SJCRH30 (cell line): ENCODE data around the genes LRRC14B and SLC6A19.

- RAMPAGE, long total RNA: no peak
These were observed 77.4 kb upstream of the PLEKHG4B start for GRCh38 chr5:14594-14948.

- RAMPAGE, long total RNA: no peak
These were observed at the start of gene LRRC14B for GRCh38 chr5:190974-192162. TSS of gene LRRC14B (plus strand) at chr5:191495.

DNA sequence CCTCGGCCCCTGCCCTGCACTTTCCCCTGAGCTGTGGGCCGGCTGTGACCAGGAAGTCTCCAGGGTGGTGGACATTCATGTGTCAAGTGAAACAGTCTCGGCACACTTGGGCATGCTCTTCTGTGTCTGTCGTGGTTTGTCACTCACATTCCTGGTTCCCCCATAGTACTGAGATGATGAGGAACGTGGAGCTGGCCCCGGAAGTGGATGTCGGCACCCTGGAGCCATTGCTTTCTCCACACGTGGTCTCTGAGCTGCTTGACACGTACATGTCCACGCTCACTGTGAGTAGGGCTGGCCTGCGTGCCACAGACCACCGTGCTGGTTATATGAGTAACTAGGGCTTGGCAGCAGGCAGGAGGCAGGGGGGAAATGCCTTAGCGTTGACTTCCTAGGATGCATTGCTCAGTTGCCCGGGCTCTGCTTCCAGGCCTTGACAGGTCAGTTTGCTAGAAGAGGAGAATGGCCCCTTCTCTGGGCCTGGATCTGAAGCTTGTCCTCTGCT lies 13.8 kb downstream of the EXOC3 start:
- RAMPAGE, long total RNA: no peak

- RAMPAGE, long total RNA: no peak
These were observed 14.9 kb upstream of the SLC9A3 start for GRCh38 chr5:538947-539706.

DNA sequence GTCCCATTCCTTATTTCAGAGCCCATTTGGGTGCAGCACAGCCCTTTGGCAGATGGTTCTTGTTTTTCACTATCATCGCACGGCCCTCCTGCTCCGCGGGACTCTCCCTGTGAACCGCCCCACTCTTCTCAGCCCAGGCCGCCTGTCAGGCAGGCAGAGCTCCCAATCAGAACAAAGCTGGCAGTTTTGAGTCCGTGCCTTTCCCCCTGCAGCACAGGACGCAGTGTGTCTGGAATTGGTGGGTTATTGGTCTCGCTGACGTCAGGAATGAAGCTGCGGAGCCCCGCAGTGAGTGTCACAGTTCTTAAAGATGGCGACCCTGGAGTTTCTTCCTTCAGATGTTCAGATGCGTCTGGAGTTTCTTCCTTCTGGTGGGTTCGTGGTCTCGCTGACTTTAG lies 7.7 kb downstream of the ZDHHC11B start:
- RAMPAGE, long total RNA: no peak

DNA sequence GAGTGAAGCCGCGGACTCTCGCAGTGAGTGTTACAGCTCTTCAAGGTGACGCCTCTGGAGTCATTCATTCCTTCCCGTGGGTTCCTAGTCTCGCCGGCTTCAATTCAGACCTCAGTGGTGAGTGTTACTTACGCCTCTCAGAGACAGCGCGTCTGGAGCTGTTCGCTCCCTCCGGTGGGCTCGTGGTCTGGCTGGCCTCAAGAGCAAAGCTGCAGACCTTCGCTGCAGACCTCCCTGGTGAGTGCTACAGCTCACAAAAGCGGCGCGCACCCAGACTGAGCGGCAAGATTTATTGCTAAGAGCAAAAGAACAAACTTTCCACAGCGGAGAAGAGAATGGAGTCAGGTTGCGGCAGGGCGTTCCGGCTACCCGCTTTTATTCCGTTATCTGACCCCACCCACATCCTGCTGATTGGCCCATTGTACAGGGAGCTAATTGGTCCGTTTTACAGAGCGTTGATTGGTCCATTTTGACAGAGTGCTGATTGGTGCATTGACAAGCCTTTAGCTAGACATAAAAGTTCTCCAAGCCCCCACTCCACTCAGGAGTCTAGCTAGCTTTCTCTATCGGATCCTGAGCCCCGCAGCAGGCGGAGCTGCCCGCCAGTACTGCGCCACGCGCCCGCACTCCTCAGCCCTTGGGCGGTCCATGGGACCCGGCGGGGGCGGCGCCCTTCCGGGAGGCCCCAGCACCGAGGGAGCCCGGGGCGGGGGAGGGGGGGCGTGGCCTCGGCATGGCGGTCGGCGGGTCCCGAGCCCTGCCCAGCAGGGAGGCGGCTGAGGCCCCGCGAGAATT lies 7.1 kb downstream of the ZDHHC11B start:
- RAMPAGE, long total RNA: no peak

DNA sequence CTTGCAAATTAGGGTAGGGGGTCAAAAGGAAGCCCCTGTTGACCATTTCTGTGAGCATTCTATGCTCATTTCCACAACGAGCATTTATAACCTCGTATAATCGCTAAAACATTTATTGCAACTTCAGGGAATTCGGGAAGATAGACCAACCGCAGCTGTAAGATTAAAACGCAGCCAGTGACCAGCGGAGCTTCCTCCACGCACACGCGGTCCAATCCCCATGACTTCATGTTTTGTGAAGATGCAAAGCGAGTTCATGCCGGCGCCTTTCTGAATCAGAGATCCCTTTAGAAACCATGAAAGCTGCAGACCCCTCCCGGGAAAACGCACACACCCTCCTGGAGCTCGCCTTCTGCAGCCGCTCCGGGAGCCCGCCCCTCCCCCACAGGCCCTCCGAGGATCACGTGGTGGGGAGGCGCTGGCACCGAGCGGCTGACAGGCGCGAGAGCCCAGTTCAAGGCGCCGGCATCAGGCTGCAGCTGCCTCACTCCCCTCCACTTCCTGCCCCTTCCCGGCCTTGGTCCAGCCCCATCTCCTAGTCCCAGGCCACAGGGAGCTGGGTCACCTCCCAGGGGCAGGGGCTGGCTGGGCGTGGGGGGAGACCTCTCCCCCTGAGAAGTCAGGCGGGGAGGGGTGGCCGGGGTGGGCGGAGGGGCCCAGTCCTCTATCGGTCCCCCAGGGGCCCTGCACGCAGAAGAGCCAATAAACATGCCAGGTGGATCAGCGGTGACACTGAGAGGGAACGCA lies 1.5 kb downstream of the ZDHHC11B start:
- RAMPAGE, long total RNA: no peak

- RAMPAGE, long total RNA: no peak
These were observed 810 bp upstream of the ZDHHC11B start for GRCh38 chr5:785334-785744.

- RAMPAGE, long total RNA: no peak
These were observed 29.0 kb upstream of the NKD2 start for GRCh38 chr5:979613-979919.

GRCh38 chr5:1041363-1042064 lies 32.9 kb downstream of the NKD2 start:
- RAMPAGE, long total RNA: no peak

GRCh38 chr5:1108082-1109217 lies 3.4 kb downstream of the SLC12A7 start:
- RAMPAGE, long total RNA: no peak

GRCh38 chr5:1122885-1123343 lies 11.1 kb upstream of the SLC12A7 start:
- RAMPAGE, long total RNA: no peak

- RAMPAGE, long total RNA: no peak
These were observed at the start of gene SLC6A19 for GRCh38 chr5:1201287-1201939. TSS of gene SLC6A19 (plus strand) at chr5:1201595.

DNA sequence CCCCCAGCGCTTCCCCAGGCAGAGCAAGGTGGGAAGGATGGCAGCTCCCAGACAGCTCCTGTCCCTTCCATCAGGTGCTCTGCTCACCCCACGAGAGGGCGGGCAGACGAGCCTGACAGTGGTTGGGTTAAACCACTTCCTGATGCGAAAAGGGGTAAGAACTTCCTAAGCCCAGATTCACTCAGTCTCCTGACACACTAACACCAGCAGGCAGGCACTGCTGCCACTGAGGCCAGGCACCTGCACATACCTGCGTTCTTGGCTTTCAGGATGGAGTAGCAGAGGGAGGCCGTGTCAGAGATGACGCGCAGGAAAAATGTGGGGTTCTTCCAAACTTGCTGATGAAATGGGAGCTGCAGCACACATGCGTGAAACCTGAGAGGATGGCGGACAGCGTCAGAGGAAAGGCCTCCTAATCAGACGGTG lies 29.9 kb downstream of the SLC6A18 start:
- RAMPAGE, long total RNA: no peak

DNA sequence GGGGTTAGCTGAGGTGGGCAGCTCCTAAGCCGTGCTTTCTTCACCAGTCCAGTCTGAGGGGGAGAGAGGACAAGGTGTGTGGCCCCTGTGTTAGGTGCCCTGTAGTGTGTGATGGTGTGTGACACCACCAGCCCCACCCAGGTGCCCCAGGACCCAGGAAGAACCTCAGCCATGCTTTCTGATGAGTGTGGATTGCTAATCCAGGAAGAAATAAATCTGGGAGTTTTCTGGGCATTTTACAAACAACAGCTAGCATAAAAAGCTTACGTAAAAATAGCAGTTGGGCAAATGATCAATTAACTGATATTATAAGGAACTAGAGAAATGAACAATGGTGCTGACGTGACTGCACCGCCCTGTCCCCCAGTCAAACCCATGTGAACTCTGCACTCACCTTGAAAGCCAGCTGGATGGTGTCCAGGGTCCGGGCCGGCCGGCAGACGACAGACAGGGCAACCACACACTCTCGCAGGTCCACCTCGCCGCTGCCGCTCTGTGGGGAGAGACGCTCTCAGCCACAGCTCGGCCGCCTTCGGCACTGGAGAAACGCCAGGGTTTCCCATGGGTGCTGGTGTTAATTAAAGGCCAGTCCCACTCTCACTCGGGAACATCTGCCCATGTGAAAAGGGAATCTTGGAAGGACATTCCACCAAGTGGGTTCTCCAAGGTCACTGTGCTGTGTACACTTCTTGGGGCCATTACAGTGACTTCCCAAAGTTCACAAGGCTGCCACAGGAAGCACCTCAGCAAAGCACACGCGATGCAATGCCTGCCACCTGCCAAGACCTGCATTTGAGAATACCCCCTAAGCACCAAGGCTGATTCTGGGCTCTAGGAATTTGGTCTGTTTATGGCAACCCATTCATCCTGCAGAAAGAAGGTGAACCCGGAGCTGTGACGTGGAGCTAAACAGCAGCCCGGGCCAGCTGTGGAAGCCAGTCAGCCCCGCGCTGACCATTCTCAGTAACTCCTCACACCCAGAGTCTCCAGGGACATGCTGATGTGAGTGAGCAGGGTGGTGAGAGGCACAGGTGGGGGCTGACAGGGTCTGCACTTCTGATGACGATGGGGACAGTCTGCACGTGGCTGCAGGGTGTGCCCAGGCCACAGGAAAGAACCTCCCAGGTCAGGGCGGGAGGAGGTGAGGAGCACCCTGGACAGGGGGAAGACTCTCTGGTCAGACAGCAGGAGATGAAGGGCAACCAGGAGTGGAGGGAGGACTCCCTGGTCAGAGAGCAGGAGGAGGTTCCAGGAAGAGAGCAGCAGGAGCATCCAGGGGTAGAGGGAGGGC lies 25.6 kb upstream of the SLC6A3 start:
- RAMPAGE, long total RNA: no peak

- RAMPAGE, long total RNA: no peak
These were observed 32.1 kb upstream of the SLC6A3 start for GRCh38 chr5:1477070-1477983.

DNA sequence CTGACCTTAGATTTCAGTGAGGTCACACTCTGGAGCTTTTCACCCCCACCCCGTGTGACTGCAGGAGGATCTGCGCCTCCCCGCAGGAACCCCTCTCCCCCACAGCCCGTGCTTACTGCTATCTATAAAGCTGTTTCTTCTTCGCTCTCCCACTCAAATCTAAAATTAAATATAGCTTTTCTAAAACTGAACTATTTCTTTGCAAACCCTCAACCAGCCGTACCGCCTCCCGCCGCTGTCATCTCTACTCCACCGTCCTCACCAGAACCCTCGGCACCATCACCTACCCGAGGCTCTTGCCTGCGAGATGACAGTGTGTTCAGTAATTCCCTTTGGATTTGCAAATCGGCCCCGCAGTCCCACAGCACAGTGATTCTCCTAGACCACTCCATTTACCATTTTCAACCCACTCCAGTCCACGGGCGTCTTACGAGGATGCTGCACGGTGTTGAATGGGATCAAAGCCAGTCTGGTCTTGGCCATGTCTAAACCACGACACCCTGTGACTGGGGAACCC lies 13.6 kb downstream of the LPCAT1 start:
- RAMPAGE, long total RNA: no peak

- RAMPAGE, long total RNA: no peak
These were observed 76.6 kb upstream of the LPCAT1 start for GRCh38 chr5:1600307-1600870.

DNA sequence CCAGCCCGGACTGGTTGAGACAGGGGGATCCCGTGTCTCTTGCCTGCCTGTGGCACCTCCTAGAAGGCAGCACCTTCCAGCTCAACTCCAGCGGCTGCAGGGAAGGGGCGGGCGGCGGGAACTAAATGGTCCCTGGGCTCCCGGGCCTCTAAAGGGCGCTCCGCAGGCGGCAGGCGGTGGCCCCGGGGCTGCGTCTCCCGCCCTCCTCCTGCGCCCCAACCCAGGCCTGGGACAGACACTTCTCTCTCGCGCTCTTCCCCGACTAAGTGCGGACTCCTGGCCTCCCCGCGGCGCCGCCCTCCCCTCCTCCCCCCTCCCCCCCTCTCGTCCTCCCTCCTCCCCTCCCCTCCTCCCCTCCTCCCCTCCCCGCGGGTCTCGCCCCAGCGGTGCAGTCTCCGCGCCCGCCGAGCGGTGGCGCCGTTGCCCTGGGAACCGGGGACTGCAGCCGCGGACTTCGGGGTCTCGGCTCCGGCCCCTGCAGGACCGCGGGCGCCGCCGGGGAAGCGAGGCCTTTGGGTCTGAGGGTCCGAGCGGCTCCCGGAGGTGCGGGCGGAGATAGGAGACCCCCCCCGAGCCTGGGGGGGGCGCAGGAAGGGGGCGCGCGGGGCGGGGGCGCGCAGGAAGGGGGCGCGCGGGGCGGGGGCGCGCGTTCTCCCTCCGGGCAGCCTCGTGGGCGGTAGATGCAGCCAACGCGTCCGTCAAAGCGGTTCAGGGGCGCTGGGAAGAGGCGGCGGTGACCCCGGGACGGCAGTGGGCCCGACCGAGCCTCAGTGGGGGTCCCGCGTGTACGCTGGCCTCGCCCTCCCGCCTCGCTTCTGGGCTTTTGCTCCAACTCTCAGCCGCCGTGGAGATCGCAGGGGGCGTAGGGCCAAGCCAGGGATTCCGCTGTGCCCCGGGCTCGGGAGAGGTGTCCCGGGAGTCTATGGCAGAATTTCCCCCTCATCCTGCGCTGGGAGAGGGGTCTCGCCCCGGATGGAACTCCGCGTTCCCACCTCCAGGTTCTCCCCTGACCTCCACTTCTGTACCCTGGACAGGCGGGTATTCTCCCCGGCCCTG lies 132.3 kb downstream of the MRPL36 start:
- RAMPAGE, long total RNA: no peak

DNA sequence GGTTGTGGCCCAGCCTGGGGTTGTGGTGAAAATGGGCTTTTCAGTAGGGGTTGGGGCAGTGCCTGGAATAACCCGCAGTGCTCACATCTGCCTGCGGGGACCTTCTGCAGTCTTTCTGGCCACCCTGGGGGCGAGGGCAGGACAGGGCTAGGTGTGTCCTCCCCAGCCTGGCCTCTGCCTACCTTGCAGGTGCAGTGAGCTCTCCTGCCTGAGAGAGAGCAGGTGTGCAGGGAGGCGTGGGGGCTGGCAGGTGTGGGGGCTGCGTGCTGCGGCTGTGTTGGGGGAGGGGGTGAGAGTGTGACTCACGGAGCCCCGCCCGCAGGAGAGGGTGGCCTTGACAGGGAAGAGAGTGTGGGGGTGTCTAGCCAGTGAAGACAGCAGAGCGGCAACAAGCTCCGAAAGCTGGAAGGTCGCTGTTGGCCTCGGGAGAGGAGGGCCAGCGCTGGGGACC lies 131.4 kb downstream of the MRPL36 start:
- RAMPAGE, long total RNA: no peak